ENCODE results near the genes MAP4K2 and NAALADL1.

DNA sequence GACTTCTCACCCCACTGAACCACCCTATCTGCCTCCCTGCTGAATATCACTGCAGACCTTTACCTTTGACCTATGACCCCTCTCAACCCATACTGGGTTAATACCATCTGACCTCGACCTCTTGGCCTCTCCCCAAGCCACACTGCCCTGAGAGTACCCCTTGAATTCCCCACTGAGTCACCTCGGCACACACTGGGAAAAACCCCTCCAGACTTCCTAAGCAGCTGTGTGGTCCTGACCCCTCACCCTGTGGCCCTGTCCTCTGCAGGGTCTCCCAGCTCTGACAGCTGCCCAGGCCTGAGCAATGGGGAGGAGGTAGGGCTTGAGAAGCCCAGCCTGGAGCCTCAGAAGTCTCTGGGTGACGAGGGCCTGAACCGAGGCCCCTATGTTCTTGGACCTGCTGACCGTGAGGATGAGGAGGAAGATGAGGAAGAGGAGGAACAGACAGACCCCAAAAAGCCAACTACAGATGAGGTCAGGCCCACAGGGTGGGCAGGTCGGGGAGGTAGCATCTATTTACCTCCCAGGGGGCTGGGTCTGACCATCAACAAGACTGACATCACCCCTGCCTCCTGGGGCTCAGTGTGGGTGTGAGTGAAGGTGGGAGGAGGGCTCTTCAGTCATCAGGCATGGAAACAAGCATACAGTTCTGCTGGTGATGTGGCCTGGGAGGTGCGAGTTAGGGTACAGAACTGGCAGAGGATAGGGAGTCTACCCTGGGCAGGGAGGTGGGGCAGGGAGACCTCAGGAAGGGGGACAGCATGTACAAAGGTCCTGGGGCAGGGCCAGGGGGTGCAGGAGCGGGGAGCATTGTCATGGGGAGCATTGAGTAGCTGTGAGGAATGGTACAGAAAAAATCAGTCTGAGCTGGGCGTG lies 8.7 kb downstream of the PLCB3 start:
- PRO-cap, result no peak

DNA sequence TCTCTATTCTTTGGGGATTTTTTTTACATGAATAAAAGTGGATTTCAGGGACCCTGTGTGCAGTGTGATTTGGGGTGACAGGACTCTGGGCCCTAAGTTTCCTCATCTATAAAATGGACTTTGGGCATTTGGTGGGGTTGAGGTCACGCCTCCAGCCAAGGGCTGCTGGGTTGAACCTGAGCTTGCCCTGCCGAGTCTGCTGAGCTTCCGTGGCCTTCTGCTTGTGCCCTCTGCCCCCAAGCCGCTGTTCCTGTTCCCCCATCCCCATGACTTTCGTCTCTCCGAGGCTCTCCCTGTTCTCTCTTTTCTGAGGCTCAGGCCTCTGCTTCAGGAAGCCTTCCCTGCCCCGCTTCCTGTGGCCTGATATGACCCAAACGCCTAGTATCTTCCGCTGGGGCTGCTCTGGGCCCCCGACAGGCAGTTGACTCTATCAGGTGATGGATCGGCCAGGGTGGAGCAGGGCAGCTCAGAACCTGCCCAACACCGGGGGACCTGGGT lies 16.5 kb downstream of the BAD start:
- PRO-cap, result bidirectional peak, plus-strand start at position 430 of the sequence, minus-strand start at position 324 of the sequence

DNA sequence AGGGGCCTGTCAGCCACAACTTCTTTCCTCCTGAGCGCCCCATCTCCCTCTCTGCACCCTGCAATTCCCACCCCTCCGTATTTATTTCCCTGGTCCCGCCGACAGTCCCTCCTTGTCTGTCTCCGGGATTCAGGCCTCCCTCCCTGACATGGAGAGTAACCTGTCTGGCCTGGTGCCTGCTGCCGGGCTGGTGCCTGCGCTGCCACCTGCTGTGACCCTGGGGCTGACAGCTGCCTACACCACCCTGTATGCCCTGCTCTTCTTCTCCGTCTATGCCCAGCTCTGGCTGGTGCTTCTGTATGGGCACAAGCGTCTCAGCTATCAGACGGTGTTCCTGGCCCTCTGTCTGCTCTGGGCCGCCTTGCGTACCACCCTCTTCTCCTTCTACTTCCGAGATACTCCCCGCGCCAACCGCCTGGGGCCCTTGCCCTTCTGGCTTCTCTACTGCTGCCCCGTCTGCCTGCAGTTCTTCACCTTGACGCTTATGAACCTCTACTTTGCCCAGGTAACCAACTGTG lies 788 bp downstream of the GPR137 start:
- PRO-cap, result no peak

DNA sequence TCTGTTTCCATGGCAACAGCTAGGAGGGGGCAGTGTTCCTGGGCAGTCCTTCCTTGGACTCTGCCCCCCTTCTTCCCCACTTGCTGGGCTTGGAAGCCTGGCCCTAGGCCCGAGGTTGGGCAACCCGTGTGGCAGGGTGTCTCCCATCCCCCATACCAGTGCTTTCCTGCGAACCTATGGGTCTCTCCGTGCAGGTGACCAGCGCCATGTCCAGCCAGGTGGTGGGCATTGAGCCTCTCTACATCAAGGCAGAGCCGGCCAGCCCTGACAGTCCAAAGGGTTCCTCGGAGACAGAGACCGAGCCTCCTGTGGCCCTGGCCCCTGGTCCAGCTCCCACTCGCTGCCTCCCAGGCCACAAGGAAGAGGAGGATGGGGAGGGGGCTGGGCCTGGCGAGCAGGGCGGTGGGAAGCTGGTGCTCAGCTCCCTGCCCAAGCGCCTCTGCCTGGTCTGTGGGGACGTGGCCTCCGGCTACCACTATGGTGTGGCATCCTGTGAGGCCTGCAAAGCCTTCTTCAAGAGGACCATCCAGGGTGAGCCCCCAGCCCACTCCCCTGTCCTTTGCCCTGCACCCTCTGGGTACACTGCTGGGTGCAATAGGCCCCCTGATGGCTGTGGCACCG lies 1.8 kb downstream of the ESRRA start:
- PRO-cap, result no peak

GRCh38 chr11:64314892-64315507 lies 2.4 kb downstream of the TRMT112 start:
- PRO-cap, result no peak

DNA sequence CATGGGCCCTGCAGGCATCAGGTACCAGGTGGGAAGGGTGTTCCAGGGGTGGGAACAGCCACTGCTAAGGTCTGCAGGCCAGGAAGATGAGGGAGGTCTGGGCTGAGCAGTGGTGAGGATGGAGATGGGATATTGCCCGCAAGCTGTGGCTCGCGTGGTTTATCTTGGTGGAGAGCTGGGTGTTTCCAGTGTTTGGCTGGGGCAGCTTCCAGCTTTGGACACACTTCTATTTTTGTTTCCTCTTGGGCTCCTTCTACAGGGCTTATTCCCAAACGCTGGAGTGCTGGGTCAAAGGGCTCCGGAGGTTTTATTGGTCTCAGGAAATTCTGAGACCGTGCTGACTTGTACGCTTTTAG lies 10.7 kb upstream of the CCDC88B start:
- PRO-cap, result no peak

GRCh38 chr11:64351029-64351681 lies 7.8 kb upstream of the RPS6KA4 start:
- PRO-cap, result no peak

- PRO-cap, result no peak
Observed at GRCh38 chr11:64372262-64373413, 13.7 kb downstream of the RPS6KA4 start.

DNA sequence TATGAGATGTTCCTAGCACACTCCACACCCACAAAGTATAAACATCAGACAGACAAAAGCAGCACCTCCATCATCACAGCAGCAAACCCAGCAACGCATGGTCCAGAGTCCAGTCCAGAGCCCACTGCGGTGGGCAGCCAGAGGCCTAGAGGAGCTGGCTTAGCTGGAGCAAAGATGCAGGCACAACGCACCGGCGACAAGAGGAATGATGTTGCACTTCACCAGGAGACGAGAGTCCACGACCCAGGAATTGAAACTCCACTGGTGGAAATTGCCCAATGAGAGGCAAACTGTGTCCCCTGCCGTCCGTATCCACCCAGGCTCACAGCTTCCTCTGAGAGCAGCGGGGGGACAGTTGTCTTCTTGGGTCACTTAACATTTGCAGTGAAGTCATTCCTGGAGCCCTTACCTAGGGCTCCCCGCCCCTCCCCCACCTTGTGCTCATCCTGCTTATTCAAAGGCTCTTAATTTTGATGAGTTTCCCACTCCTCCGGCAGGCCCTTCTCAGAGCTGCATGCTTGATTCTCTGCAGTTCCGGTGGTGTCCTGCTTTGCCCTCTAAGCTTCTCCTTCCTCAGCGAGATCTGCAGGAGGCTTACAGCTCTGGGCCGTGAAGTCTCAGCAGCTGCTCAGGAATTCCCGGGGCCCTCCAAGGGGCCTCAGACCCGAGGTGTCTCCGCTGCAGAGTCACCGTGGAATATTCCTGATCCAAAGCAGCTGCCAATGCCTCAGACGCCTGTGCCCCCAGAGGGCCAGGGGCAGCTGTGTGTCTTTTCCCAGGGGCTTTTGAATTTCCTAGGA lies 36.9 kb downstream of the RPS6KA4 start:
- PRO-cap, result no peak

DNA sequence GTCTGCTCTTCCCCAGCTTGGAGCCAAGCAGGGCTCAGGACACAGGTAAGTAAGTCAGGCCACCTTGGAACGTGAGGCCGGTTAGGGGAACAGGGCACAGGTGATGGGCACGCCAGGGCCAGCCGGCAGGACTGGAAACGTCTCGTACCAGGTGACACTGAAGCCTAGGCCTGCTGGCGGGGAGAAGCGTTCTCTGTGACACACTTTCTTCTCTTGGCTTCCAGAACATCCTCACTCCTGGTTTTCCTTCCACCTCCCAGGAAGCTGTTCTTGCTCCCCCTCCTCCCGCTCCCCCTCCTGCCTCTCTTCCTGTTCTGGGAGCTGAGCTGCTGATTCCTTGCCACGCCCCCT lies 4.0 kb downstream of the SLC22A11 start:
- PRO-cap, result no peak

DNA sequence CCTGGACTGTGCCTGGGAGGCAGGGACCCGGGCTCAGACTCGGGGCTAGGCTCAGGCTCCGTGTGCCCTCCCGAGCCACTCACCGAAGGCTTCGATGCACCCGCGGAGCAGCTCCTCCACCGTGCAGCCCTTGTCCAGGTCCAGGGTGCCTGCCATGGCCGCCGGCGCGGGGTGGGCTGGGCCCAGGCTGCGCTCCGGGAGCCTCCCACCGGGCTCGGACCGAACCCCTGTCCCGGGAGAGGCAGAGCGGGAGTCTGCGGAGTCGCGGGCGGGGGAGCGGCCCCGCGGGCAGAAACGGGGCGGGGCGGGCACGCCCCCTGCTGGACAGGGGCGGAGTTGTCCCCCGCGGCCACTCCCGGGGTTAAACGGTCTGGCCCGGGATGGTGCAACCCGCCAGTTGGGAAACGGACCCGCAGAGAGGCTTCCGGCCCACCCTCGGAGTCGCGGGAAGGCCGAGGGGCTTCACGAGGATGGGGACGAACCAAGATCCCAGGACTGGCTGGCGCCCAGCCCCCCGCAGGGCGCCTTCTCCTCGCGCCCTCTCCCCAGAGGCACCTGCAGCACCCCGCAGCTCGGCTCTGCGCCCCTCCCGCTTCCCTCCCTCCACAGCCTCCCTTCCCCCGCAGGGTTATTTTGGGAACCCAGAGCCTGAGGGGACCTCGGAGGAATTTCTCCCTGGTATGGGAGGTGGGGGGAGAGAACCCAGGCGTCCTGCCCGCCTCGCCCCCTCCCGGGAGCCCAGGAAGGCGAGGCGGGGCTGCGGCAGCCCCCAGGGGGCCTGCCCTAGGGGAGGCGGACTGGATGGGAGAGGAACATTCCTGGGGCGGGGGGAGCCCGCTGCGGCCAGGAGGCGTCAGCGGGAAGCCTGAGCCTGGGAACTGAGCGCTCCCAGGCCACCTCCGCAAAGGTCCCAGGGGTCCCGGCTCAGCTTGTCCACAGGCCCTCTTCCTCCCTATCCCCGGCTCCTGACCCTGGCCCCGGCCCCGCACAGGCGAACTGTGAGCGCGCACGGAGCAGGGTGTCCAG lies 918 bp downstream of the RASGRP2 start:
- PRO-cap, result bidirectional peak, plus-strand start at position 415 of the sequence, minus-strand start at position 229 of the sequence; bidirectional peak, plus-strand start at position 815 of the sequence, minus-strand start at position 580 of the sequence; bidirectional peak, plus-strand start outside the sequence, minus-strand start at position 1,000 of the sequence

- PRO-cap, result no peak
Observed at GRCh38 chr11:64761556-64762023, 1.8 kb upstream of the PYGM start.

- PRO-cap, result no peak
Observed at GRCh38 chr11:64772779-64773423, 5.4 kb downstream of the SF1 start.

DNA sequence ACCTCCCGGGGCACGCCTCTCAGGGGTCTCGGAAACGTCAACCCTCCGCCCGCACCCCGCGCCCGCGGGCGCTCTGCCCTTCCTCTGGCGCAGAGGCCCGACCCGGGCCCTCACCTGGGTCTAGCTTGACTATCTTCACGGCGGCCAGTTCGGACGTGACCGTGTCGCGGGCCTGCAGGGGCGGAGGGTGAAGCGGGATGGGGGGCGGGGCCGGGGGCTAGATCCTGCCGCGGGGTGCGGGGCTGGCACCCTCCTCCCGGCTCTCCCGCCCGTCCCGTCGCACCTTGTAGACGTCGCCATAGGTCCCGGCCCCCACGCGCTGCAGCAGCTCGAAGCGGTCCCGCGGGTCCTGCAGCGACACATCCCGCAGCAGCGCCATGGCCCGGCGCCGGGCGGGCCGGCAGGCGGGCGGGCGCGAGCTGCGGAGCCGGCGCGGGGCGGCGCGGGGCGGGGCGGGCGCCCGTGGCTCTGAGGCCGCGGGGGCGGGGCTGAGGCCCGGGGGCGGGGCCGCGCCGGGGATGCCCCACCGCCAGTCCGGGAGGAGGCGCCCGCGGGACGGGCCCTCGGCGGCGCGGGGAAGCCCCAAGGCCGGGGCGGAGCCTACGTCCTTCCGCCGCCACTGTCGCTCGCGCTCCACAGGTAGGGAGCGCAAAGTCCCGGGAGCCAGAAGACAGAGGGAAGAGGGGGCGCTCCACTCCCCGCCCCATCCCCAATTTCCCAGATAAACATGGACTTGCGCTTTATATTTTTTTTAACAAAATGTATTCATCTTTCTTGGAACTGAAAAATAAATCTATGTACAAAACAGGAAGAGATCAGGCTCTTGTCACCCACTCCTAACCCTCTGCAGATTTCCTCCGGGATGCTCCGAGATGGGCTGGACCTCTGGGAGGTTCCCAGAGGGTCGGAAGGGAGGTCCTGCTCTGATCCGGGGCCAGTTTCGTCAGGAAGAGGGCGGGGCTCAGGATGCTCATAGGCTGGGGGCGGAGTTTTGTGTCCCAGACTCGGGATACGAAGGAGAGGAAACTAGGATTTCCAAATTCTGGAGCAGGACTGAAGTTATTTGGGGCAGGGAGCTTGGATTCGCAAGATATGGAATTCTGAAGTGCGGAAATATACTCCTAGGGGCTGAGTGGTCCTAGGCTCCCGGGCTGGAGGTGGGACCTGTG lies at the start of gene MAP4K2:
TSS of gene MAP4K2 (minus strand) at position 444 of the 1,169 bp plus-strand sequence.
- PRO-cap, result bidirectional peak, plus-strand start at position 532 of the sequence, minus-strand start at position 402 of the sequence; bidirectional peak, plus-strand start at position 1,001 of the sequence, minus-strand start at position 945 of the sequence

GRCh38 chr11:64854214-64855373 lies 10.1 kb upstream of the CDC42BPG start:
- PRO-cap, result bidirectional peak, plus-strand start at chr11:64854906, minus-strand start at chr11:64854801

DNA sequence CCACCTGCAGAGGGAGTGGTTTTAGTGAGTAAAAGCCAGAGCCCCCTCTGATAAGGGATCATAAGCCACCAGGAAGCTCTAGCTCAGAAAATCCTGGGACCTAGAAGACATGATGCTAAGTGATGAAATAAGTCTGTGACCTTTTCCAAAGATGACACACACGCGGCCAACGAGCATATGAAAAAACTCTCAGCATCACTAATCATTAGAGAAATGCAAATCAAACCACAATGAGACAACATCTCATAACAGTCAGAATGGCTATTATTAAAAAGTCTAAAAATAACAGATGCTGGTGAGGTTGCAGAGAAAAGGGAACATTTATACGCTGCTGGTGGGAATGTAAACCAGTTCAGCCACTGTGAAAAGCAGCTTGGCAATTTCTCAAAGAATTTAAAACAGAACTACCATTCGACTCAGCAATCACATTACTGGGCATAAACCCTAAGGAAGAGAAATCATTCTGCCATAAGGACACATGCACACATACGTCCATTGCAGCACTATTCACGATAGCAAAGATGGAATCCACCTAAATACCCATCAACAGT lies 12.8 kb downstream of the EHD1 start:
- PRO-cap, result no peak

- PRO-cap, result bidirectional peak, plus-strand start at chr11:65041427, minus-strand start at chr11:65041366
Observed at GRCh38 chr11:65041292-65041806, 339 bp downstream of the SAC3D1 start.

- PRO-cap, result no peak
Observed at GRCh38 chr11:65058382-65058773, at the start of gene NAALADL1. NAALADL1 (minus strand) TSS chr11:65058553.

- PRO-cap, result unidirectional peak, plus-strand start at chr11:65110524
Observed at GRCh38 chr11:65110111-65110975, 1.3 kb upstream of the TM7SF2 start.

DNA sequence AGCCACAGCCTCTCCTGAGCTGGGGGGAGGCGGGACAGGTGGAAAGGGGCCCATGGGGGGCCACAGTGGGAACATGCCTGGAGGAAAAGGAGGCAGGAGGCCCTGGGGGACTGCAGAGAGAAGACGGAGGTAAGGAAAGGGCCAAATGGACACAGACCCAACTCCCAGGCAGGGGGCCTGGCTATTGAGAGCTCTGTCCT lies 4.1 kb downstream of the SYVN1 start:
- PRO-cap, result no peak

Measured in right cardiac atrium (tissue), 1 donor.